ENCODE measurements around a stretch of chr22.

DNA sequence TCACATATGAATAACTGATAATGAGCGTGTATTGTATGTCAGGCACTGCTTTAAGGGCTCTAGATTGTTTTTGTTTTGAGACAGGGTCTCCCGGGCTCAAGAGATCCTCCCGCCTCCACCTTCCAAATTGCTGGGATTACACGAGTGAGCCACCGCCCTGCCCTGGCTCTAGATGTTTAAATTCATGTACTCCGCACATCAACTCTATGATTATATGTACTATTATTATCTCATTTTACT lies 316 bp upstream of the CCDC117 start:
- RRBS, result no CpG with 5 or more reads among the region's 6 CpGs

GRCh38 chr22:28773685-28773949 lies 1.1 kb downstream of the CCDC117 start:
- RRBS, result no CpG with 5 or more reads among the region's 2 CpGs

GRCh38 chr22:28903042-28903409 lies 19.7 kb downstream of the ZNRF3 start:
- RRBS, result no CpG with 5 or more reads among the region's 8 CpGs

DNA sequence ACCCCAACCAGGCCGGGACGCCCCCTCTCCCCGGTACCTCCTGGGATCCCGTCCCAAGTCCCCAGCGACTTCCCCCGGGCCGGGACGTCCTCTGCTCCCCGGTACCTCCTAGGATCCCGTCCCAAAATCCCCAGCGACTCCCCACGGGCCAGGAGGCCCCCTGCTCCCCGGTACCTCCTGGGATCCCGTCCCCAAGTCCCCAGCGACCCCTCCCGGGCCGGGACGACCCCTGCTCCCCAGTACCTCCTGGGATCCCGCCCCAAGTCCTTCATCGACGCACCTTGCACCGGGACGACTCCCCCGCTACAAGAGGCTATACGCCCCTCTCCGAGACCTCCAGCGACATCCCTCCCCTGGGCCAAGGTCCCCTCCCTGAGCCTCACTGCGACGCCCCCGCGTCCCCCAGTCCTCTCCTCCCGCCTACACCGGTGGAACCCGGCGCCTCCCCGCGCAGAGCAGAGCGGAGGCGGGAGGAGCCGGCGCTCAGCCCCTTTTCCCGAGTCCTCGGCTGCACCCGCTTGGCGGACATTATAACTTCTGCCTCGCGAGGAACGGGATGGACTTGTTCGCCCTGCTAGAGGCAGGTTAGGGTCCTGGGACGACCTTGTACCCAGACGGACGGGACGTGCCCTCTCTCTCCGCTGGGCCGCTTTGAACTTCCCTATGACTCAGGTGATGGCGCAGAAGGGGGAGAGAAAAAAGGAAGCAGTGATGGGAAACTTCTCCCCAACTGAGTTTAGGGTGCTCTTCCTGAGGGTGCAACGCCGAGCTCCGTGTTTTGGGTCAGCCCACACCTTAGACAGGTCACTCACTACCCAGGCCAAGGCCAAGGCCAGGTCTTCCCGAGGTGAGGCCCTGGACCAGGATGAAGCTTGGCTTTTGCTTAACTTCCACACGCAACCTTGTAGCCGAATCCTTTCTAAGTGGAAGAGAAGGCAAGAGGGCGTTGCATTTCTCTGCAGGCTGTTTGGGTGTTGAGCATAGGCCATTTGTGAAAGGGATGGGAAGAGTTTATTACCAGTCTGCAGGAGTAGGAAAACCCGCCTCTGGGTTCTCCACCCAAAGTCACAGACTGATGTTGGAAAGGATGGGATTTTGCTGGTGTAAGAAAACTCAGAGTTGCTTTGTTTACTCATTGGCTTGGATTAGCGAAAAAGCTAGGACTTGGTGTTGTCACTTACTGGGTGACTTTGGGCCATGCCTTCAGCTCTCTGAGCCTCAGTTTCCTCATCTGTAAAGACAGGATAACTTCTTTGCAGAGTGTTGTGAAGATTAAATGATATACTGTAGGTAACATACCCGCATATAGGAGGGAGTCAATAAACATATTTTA lies 1.2 kb downstream of the KREMEN1 start:
- RRBS, result 6% methylated on average over 20 of the region's 66 CpGs

DNA sequence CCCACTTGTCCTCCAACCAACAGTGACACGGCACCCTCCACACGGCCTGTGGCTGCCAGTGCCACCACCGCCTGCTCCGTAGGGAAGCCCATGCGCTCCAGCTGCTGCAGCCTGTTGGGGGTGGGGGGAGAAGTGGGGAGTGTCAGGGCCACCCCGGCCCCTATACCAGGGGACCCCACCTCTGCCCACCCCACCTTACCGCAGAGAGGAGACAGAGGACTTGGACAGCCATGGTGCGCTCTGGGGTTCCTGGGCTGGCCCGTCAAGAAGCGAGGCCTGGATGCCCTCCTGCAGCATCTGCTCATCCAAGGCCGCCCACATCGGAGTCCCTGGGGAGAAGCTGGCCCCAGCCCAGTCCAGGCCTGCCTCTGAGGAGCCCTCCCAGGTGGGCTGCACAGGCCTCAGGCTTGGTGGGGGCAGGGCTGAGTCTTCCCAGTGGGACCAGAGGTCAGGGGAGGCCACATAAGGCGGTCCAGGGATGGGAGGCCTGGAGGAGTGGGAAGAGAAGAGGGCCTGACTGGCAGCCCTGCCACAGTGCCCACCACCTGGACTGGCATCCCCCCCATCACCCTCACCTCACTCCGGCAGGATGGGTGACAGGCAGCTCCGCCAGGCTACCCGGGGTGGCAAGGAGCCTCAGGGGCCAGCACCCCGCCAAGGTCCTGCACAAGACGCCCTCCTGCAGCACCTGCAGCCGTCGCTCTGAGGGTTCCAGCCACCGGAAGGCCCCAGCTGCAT lies 7.5 kb downstream of the RHBDD3 start:
- RRBS, result 72% methylated on average over 5 of the region's 21 CpGs

DNA sequence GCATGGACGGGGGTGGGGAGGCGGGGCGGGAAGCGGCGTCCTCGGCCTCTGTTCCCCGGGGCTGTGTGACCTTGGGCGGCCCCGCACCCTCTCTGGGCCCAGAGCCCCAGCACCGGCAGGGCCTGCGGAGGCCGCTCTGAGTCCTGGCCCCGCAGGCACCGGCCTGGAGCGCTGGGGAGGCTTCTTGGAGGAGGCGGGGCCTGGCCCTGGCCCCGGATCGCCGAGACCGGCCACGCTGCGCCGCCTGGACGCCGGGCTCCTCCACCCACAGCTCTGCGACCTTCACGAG lies 685 bp downstream of the GAS2L1 start:
- RRBS, result 1% methylated on average over 15 of the region's 27 CpGs

DNA sequence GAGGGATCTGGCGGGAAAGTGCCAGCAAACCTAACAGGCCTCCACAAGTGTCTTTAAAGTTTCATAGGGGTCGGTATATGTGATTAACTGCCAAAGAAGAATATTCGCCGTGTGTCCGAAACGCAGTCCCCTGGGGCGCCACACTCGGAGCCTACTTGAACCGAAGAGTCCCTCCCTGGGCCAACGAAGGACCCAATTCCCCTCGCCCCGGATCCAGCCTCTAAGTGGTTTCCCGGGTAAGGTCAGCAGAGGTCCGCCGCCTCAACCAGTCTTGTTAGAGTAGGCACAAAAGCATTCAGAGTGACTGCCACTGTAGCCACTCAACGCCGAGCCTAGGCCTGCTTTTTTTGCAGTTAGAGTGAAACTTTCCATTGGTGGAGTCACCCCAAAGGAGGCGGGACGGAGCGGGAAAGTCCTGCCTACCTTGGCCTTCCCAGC lies 401 bp upstream of the NF2 start:
- RRBS, result no CpG with 5 or more reads among the region's 20 CpGs

- RRBS, result 68% methylated on average over 2 of the region's 8 CpGs
Measured at GRCh38 chr22:29733338-29733855, 13.6 kb downstream of the CABP7 start.

DNA sequence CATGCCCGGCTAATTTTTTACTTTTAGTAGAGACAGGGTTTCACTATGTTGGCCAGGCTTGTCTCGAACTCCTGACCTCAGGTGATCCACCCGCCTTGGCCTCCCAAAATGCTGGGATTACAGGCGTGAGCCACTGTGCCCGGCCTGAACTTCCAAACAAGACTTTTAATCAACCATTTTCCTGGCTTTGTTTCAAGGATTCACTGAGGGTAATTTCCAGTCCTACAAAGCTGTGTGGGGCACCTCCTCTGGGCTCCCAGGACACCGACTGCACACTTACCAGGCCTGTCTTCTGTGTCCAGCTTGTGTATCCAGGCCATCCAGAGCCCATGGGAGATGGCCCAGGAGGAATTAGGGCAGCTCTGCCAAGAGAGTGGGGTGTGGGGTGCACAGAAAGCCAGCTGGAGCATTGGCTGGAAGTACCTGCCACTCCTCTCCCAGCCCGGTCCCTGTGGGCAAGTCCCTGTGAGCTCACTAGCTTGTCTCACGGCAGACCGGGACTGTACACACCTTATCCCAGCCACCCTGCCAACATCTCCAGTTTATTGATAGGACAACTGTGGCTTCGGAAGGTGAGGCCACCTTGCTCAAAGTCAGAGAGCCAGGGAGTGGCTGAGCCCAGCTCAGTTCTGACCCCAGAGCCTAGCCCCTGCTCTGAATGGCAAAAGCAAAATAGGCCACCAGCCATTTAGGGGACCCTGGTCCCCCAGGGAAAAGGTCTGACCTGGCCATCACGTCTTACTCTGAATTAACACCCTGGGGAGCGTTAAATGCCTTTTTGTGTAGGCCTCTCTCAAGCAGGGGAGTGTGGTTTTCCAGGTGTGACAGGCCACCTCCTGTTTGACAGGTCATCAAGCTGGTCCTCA lies 14.9 kb downstream of the UQCR10 start:
- RRBS, result 36% methylated on average over 1 of the region's 12 CpGs

DNA sequence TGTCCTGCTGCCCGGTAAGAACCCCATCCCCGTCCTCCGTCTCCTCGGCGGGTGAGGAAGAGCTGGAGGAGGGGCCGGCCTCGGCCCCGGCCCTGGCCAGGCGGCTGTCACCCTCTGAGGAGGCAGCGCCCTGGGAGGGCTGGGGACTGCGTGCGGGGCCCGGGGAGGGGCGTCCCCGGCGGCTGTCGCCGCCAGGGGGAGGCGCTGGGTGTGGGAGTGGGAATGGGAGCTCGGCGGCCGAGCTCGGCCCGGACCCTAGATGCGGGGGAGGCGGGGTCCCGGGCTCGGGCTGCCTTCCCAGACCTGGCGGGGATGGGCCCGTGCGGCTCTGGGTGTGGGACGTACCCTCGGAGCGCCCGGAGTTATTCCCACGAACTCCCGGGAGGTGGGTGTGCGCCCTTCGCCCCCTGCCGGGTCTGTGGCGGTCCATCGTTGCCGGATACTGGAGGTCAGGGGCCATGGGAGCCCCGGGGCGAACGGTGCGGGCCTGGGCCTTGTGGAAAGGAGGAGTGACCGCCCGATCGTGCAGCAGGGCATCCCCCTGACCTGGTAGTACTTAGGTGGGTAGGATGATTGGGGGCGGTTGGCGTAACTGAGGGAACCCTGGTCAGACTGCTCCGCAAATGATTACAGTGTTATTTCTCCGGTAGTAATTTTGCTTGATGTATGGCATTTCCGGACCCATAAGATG lies 517 bp downstream of the MTMR3 start:
- RRBS, result 4% methylated on average over 28 of the region's 55 CpGs

- RRBS, result no CpG with 5 or more reads among the region's 3 CpGs
Measured at GRCh38 chr22:30027116-30027501, 53.2 kb upstream of the HORMAD2 start.

DNA sequence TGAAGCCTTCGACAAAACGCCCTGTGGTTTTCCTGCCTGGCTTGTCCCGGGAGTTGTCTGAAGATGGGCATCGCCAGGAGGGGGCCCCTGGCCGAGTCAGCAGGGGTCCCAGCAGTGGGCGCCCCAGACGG lies 288 bp upstream of the LIF start:
- RRBS, result no CpG with 5 or more reads among the region's 7 CpGs

- RRBS, result 39% methylated on average over 3 of the region's 9 CpGs
Measured at GRCh38 chr22:30250685-30251148, 4.2 kb upstream of the LIF start.

DNA sequence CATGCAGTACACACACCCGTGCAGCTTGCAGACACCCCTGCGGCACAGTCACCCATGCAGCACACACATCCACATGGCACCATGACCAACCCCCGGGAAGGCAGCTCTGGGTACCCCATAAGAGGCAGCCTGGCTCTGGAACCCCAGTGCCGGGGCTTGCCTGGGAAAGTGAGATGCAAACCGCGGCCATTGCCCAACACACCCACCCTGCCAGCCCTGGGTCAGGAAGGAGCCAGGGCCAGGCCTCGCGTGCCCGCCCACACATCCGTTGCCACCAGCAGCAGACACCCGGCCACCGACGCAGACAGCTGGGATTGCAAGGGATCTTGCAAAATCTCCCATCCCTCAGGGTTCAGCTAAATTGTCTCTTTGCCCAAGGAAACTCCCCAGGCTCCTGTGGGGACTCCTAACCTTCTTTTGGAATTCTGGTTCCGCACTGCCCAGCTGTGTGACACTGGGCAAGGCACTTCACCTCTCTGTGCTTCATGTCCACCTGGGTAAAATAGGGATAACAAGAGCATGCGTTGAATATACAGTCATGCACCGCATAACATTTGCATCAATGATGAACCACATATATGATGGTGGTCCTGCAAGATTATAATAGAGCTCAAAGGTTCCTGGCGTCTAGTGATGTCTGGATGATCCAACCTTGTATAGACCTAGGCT lies 9.8 kb downstream of the CASTOR1 start:
- RRBS, result 55% methylated on average over 2 of the region's 17 CpGs

DNA sequence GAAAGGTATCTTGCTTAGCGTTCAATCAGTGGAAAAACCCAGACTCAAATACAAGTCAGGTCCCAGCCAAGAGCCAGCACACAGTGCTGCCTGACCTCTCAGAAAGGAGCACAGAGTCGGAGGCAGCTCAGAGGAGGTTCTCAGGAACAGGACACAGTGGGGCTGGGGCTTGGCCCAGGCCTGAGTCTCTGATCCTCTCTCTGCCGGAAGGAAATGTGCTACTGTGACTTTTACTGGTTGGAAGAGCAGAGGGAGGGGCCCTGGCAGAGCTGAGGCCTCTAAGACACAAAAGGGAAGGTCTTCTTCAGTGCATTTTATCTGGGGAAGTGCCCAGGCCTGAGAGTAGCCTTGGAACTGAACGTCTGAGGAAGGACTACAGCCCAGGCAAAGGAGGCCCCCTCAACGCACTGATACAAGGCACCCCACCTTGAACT lies 16.2 kb upstream of the CASTOR1 start:
- RRBS, result no CpG with 5 or more reads among the region's 5 CpGs

- RRBS, result no CpG with 5 or more reads among the region's 9 CpGs
Measured at GRCh38 chr22:30324177-30324878, 2.4 kb downstream of the TBC1D10A start.

DNA sequence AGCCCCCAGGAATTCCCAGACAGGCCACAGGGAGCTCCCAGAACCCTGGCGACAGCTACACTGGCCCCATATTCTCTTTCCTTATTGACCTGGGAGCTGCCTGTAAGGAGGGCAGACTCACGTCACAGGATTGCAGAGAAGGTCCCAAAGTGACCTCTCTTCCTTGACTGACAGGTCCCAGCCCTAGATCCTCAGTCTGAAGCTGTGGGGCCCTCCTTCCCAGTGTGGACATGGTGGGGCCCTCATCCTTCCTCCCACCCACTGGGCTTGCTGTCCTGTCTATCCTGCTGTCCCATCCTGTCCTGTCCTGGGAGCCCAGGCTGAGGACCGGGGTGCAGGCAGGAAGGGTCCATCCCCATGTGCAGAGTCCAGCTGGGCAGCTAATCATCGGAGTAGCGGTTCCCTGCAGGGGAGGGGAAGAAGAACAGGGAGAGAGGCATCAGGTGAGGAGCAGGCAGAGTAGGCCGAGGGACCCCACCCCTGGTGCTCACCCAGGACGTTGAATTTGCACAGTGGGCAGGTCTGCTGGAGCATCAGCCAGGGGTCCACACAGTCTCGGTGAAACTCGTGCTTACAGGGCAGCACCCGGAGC lies 7.9 kb downstream of the RNF215 start:
- RRBS, result no CpG with 5 or more reads among the region's 10 CpGs

DNA sequence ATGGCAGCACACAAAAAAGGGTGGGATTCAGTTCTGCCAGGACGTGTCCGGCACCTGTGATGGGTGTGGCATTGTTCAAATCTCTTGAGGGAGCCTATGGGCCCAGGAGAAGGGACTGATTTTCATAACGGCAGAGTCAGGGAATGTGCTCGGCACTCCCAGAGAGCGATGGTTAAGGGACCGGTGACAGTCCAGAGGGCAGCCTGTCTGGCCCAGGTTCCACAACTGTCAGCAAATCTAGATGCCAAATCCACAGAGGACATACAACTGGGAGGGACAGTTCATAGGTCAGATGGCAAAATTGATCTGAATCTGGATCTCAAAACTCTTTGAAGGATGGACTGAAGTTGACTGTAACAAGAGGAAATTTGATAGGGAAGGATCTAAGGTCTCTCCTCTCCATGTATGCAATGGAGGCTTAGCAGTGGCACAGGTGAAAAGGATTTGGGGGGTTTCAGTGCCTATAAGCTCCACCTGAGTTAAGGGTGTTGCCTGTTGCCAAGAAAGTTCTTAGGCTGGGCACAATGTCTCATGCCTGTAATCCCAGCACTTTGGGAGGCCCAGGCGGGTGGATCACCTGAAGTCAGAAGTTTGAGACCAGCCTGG lies 7.6 kb downstream of the SEC14L2 start:
- RRBS, result 96% methylated on average over 3 of the region's 7 CpGs

DNA sequence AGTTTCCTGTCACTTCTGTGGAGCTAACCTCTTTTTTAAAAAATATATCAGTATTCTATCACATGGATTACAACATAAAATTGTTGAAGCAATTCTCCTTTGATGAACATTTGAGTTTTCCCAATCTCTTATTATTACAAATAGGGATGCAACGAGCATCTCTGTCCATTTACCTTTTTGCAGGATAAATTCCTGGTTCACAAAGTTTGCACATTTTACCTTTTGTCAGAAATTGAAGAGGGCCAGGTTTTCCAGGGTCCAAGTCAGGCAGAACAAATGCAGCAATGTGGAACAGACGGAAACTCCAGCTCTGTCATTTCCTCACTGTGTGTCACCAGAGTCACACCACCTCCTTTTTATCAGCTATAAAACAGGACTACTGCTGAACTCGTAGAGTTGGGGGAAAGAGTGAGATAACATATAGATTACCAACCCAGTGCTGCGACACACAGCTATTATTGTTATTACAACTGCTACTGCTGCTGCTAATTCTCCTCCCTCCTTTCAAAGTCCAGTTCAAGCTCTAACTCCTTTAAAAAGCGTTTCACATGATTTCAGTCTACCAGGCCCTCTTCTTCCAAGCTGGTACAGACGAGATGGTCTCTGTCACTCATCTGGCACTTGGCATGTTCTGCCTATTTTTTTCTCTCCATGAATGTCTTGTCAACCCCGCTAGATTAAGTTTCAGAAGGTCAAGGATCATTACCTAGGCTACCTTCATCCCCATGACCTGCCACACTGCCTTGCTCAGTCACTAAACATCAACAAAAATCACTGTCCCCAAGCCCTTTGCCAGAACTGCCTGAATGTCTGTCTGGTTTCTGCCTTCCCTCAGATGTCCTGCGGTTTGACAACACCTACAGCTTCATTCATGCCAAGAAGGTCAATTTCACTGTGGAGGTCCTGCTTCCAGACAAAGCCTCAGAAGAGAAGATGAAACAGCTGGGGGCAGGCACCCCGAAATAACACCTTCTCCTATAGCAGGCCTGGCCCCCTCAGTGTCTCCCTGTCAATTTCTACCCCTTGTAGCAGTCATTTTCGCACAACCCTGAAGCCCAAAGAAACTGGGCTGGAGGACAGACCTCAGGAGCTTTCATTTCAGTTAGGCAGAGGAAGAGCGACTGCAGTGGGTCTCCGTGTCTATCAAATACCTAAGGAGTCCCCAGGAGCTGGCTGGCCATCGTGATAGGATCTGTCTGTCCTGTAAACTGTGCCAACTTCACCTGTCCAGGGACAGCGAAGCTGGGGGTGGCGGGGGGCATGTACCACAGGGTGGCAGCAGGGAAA lies 3.7 kb upstream of the MTFP1 start:
- RRBS, result no CpG with 5 or more reads among the region's 15 CpGs